Mucosa of descending colon (tissue), 1 donor: ENCODE measurements around a stretch of chr3.

- PRO-cap, result no peak
Measured at GRCh38 chr3:52614358-52615145, 71.3 kb upstream of the GNL3 start.

DNA sequence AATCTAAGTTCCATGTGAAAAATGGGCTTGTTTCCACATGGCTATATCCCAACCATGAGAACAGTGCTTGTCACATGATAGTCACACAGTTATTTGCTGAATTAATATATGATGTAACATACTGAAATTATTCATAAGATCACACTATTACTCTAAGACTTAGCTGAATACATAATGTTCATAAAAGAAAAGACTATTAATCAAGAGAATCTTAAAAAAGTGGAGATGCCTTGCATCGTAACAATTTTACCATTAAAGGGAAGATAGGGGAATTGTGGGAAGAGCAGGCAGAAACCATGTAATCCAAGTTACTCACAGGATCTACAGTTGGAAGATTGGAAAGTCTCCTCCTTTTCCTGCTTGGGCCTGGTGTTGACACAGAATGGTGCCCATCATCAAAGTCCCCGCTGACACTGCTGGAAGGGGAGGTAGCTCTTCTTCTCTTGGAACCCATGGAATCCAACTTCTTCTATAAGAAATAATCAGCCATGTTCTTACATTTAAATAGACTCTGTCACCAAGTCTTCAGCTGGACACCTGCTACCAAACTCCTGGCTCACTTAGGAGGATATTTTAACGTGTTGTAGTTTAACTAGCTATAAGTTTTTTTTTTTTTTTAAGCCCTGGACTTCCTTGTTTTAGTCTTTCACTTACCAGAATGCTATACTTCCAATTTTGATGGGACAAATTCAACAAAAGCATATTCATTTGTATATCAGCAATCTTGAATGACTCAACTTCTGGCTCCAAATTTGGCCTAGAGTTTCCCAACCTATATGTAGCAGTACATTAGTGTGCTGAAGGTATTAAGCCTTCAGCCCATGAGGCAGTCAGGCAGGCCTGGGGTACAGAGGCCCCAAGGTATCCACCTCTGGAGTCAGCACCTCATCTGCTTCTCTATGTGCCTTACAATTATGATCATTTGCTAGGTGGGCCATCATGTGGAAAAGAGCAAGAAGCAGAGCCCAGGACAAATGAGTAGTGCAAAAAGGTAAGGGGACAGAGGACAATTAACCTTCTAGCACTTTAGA is 6.3 kb upstream of the GNL3 start:
- PRO-cap, result no peak

DNA sequence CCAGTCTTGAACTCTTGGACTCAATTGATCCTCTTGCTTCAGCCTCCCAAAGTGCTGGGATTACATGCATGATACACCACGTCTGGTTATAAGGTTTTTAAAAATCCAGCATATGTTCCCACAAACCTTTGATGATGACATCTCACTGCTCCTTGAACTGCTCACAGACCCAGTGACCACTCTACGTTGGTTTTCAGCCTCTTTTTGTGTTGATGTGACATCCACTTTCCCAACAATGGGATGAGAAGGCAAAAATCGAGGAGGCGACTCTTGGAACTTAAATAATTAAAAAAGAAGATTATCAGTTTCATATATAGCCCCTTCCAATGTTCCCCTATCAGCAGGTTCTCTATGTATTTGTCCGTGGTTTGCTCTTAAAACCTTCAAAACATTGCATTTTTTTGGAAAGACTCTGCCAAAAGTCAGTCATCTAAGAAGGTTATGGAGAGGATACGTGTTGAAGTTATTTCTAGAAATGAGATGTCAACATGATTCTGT is 24.8 kb downstream of the NEK4 start:
- PRO-cap, result no peak

DNA sequence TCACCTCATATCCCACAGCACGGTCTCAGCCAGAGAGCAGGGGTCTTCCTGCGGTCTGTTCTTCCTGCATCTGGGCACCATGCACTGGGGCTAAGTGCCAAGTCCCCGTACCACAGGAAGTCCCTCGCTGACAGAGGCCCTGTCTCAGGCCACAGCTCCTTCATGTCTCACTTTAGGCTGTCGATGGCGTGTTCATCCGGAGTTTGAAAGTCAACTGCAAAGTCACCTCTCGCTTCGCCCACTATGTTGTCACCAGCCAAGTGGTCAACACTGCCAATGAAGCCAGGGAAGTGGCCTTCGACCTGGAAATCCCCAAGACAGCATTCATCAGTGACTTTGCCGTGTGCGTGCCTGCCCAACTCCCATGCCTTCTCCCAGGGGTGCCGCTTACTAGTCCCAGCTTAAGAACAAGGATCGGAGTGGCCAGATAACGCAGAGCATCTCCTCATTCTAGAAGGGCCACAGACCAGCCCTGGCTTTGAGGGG is 808 bp downstream of the ITIH1 start:
- PRO-cap, result no peak

GRCh38 chr3:53045115-53045752 is 639 bp downstream of the SFMBT1 start:
- PRO-cap, result unidirectional peak, plus-strand start at chr3:53045193; bidirectional peak, plus-strand start at chr3:53045394, minus-strand start at chr3:53045274; bidirectional peak, plus-strand start at chr3:53045446, minus-strand start at chr3:53045462

DNA sequence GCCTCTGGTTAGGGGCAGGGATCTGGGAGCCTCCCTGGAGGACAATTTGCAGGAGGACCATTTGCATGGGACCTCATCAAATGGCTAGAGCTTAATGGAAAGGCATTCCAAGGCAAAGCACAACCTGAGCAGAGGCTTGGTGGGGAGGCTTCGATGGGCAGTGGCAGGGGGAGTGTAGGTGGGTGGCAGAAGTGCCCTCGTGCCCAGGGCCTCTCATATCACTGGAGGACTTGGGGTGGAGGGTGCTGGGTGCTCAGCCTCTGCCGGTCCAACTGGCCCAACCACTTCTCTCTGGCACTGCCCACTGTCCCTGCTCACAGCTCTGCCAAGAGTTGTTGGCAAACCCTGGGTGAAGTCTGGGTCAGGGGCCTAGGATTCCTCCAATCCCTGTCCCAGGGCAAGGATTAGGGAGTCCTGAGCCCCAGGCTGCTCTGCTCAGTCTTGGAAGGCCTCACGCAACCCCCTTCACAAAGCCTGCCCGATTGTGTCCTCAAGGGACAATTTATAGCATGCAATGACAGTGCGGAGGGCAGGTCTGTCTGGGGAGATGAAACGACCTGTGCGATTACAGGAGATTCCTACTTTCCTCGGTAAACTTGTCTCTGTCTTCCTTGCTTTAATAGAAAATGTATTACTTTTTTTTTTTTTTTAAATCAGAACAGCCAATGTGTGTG is 5.3 kb upstream of the PRKCD start:
- PRO-cap, result bidirectional peak, plus-strand start at position 338 of the sequence, minus-strand start at position 274 of the sequence

- PRO-cap, result no peak
Measured at GRCh38 chr3:53167449-53168268, 6.7 kb downstream of the PRKCD start.

DNA sequence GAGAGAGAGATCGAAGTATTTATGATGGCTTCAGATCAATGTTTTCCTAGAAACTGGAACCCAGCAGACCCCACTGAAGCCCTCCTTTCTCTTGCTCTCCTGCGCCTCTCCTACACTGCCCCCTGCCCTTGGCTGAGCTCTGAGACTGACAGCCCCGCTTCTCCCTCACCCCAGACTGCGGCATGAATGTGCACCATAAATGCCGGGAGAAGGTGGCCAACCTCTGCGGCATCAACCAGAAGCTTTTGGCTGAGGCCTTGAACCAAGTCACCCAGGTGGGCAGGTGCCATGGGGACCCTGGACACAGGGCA is 23.6 kb downstream of the PRKCD start:
- PRO-cap, result no peak

DNA sequence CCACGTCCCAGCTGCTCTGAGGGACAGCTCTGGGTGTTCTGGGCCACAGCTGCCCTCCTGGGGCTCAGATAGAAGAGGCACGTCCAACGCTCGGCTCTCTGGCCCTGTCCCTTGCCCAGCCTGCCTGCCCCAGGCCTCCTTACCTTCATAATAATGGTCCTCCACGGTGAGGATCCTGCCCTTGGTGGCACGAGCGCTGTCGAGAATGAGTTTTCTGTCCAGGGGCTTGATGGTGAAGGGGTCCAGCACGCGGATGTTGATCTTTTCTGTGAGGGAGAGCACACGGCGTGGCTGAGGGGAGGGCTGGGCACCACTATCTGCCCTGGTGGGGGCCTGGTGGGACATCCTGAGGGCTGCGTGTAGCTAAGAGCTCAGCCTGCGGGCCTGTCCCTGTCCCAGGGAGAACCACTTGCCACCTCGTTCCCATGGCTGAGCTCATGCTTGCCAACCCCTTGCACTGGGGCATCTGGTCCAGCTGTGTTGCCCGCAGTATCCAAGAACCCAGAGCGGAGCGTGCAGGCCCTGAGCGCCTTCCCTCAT is 29.1 kb downstream of the TKT start:
- PRO-cap, result no peak

DNA sequence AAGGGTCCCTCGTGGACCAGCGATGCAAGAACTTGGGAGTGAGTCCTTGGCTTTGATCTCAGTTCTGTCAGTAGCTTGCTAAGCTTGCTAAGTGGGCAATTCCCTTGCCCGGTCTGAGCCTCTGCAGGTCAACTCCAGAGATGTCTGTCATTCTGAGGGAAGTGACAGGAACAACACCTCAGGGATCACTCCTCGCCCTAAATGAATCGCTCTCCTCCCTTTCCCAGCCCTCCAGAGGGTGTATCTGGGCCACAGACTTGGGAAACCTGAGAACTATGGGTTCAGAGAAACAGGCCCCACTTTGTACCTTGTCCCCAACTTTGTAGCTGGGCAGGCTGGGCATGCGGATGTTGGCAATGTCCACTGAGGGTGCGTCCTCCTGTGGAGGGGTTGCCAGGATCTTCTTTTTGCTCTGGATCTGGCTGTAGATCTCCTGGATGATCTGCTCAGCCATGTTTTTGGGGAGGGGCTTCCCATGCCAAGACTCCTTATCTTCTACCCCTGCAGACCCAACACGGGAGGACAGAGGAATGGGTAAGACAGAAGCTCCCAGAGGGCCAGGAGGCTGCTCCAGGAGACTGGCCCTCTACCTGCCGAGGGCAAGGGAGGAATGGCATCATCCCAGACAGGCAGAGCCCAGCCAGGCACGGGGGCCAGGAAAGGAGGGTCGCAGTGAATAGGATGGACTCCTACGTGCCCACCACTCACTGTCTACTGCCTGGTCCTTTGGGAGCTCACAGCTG is 24.6 kb downstream of the TKT start:
- PRO-cap, result no peak

DNA sequence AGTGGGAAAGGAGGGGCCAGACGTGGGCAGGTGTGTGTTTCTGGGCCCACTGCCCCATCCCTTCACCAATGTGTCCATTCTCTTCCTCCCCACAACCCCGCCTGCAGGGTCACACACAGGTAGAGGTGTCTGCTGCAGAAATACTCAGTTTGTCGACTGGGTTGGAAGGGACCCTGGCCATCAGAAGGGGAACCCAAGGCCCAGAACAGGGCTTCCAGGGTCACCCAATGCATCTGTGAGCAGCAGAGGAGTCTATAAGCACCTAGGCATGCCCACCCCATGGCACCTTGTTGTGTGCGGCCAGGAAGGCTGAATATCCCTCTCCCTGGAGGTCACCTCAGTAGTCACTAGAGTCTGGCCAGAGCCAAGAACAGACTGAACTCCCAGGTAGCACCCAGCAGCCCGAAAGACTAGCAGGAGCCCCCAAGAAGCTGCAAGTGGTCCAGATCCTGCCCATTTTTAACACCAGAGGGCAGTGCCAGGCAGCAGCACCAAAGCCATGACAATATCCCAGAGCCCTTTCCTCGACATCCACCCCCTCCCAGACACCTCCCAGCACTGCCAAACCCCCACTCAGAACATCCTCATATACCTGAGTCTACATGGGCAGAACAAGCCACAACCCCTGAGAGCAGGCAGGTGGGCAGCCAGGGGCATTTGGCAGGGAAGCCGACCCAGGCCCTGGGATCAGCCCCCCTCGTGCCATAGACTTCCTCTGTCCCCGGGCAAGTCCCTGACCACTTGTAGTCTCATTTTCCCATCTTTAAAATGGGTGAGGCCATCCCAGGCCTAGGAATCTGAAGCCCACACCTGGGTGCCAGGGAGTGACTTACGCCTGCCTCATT is 23.8 kb downstream of the TKT start:
- PRO-cap, result no peak

DNA sequence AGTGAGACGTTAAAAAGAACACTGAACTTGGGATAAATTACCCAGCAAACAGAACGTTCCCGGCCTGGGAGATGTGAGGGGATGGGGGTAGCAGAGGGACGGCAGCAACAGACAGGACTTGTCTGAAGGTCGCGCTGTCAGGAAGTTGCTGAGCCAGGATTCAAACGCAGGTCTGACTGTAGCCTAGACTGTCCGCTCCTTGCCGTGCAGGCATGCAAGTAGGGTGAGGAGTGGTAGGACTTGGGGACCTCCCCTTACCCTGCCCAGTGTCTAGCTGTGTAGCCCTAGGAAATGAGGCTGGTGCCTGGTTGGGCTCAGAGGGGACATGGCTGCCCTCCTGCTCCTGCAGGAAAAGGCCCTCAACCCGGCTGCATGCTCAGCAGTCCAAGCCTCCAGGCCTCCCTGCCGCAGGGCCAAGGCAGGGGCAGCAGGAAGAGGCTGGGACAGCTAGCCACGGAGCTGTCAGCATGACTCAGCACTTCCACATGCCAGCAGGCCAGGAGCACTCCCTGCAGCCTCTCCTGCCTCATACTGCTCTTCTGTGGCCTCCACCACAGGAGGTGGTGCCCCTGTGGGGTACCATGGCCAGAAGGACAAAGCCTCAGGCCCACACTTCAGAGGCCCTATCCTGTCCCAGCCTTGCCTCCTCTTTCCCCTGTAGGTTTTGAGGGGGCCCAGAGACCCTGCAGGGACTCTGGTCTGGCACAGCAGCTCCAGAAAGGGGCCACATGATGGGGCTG is 19.8 kb downstream of the TKT start:
- PRO-cap, result no peak

DNA sequence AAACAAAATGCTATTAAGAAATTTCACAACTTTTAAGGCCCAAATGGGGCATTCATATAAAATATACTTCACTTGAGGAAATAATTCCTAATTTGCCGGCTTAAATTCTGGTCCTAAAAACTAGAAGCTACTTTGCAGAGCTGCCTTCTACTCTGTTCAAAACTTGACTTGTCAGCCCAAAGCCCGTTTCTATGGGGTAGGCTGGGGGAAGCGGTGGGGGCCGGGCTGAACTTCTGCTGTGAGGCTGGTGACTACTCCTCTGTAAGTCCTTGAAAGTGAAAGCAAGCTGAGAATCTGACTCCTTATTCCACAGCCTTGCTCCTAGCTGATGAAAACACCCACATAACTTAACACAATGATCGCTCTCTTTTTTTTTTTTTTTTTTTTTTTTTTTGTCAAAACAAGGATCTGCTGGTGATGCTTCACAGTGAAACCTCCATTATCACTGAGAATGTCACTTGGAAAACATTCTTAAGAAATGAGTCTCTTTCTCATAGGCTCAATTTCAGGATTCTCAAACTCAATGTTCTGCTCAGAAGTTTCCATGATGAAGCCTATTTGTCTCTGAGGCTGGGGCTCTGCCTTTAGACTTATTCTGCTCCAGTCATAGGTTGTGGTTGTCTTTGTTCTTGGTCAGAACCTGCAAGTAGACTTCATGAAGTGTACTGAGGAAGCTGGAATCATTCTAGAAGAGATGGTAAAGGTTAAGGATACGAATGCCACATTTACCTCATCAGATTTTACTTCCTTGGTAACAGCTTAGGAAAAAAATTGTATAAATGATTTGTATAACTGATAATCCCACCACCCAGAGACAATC is 31.4 kb upstream of the TKT start:
- PRO-cap, result no peak

- PRO-cap, result no peak
Measured at GRCh38 chr3:53346188-53346957, 970 bp downstream of the DCP1A start.

GRCh38 chr3:53370487-53371190 is 23.3 kb upstream of the DCP1A start:
- PRO-cap, result no peak

DNA sequence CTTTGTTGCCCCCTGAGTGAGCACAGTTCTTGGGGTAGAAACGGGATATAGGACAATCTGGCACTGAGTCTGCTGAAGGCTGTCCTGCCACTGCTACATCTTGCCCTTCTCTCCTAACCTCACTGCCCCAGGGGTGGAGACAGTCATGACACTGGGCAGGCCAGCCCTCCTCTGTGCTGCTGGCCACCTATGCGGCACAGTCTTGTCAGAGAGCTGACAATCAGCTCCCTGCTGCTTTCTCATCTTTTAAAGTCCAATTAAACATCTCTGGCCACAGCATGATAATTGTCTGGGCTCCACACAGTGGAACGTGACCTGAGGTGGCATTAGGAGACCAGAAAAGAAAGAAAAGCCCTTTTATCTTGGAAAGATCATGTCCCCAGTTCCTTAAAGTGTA is 15.6 kb upstream of the CACNA1D start:
- PRO-cap, result bidirectional peak, plus-strand start at position 197 of the sequence, minus-strand start at position 124 of the sequence

- PRO-cap, result no peak
Measured at GRCh38 chr3:53749260-53749894, 96.8 kb downstream of the CHDH start.

GRCh38 chr3:53753388-53754014 is 92.7 kb downstream of the CHDH start:
- PRO-cap, result no peak

DNA sequence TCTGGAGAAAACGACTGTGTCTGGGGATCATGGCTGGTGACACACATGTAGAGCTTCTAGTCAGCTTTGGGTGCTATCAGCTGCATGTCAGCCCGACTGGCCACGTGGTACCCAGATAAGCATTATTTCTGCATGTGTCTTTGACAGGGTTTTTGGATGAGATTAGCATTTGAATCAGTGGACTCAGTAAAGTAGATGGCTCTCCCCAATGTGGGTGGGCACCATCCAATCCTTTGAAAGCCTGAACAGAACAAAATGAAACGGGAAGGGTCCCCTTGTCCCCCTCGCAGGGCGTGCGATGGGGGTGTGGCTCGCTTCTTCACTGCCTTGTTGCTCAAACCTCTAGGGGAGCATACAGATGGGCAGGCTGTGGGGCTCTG is 80.6 kb downstream of the CACNA2D3 start:
- PRO-cap, result unidirectional peak, plus-strand start at position 137 of the sequence

- PRO-cap, result no peak
Measured at GRCh38 chr3:54637008-54638192, 290.5 kb downstream of the LRTM1 start.